Measurements from ENCODE around the genes SEPHS2 and FBXL19.

DNA sequence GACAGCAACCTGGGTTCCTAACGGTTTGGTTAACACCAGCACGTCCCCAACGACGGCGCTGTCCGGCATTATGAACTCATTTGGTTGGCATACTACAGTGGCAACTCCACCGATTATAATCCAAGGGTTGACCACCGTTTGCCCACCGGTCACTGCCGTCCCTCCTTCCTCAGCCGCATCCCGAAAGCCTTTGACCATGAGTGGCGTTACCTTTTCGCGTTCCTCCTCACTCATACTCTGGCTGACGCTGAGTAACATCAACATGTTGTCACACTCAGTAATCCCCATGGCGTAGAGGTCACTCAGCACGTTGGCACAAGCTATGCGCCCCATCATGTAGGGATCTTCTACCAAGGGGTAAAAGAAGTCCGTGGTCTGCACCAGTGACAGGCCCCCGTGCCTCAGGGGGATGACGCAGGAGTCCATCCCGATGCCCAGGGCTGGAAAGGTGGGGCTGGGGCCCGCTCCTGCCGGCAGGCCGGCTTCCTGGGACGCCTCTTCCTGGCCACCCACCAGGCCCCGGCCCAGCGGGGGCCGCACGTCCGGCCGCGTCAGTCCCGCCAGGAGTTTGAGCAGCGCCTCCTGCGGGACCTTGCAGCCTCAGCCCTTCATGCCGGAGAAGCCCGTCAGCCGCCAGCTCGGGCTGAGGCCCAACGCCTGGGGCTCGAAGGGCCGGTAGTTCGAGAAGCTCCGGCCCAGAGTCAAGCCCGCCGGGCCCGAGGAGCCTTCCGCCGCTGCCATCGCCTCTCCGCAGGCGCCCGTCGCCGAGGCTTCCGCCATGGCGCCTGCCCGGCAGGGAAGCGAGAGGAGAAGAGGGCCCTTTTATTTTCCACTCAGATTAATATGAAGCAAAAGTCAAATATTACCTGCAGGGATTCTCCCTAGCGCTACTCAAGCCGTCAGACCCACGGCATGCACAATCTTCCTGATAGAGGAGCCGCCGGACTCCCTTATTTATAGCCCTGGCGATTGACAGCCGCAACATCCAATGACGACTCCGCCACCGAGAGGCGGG lies at the start of gene SEPHS2:
TSS of gene SEPHS2 (minus strand) at position 927 of the 1,015 bp plus-strand sequence.
- PRO-cap = bidirectional peak, plus-strand start at position 554 of the sequence, minus-strand start at position 570 of the sequence; bidirectional peak, plus-strand start outside the sequence, minus-strand start at position 927 of the sequence

DNA sequence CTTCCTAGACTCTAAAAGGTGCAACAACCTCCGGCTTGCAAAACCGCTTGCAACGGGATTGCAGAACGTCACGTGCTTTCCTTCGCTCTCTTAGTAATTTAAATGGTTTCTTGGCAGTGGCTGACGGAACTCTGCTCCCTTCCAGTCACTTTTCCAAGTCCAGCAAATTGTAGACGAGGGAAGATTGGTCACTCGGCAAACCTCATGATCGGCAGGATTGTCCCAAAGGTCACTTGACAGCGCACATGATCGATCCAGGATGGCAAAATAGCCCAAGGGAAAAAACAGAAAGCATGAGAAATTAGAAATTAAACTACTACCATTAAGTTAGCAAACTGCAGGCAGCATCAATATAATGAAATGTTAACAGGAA lies 275 bp upstream of the SEPHS2 start:
- PRO-cap = bidirectional peak, plus-strand start at position 101 of the sequence, minus-strand start outside the sequence

GRCh38 chr16:30447539-30448140 lies 2.0 kb upstream of the SEPHS2 start:
- PRO-cap = no peak

- PRO-cap = no peak
Measured at GRCh38 chr16:30541299-30541847, 6.7 kb upstream of the ZNF747 start.

DNA sequence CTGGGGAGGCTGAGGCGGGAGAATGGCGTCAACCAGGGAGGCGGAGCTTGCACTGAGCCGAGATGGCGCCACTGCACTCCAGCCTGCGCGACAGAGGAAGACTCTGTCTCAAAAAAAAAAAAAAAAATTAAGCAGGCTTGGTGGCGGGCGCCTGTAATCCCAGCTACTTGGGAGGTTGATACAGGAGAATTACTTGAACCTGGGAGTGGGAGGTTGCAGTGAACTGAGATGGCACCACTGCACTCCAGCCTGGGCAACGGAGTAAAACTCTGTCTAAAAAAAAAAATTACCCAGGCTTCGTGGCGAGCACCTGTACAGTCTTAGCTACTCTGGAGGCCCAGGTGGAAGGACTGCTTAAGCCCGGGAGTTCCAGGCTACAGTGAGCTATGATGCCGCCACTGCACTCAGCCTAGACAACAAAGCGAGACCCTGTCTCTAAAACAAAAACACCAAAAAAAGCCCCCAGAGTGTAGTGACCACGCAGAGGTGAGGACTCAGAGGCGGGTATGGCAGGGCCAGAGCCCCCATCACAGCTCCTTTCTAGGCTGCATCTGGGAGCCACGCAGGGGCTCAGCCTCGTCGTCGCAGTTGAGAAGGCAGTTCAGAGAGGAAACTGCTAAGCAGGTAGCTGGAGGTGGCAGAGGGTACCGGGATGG lies 1.0 kb downstream of the ZNF764 start:
- PRO-cap = no peak

- PRO-cap = no peak
Measured at GRCh38 chr16:30585984-30586576, 583 bp upstream of the ZNF785 start.

DNA sequence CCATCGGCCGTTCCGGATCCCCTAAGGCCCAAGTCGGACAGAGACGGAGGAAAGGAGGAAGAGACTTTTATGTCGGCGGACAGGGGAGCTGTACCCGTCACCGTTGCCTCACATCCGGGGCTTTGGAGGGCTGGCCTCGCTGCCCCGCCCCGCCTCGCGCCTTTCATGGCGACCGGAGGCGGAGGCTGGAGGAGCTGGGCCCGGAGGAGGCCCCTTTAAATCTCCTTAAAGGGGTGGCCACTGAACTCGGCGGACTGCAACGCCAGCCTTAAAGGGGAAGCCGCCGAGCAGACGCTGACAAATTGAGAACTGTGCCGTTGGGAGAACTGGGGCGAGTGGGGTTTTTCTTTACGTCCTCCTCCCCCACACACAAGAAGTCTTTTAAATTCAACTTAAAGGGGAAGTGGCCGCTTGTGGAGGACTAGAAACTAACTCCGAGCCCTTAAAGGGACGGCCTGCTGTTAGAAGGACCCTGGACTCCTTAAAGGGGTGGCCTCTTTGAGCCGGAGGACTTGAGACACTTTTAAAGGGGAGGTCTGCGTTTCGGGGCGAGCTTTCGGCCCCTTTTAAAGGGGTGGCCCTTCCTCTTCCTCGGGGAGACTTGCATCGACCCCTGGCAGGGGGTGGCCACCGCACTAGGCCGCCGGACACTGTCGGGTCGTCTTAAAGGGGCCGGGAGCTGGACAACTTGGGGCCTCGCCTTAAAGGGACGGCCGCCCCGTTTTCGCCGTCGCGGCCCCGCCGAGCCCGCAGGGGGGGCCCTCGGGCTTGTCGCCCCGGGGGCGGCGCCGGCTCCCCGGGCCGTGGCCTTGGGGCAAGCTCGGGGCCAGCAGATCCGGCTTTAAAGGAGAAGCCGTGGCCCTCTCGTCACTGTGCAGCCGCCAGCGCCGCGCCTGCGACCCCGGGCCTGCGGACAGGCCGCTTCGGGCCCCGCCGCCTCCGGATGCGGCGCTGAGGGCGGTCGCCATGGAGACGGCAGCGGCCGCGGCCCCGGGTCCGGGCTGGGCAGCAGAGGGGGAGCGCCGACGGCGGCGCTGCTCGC lies 643 bp downstream of the FBRS start:
- PRO-cap = bidirectional peak, plus-strand start at position 166 of the sequence, minus-strand start at position 124 of the sequence; bidirectional peak, plus-strand start at position 1,011 of the sequence, minus-strand start at position 652 of the sequence

GRCh38 chr16:30660687-30660869 lies 2.3 kb downstream of the FBRS start:
- PRO-cap = no peak

- PRO-cap = no peak
Measured at GRCh38 chr16:30666902-30667430, 8.7 kb downstream of the FBRS start.

DNA sequence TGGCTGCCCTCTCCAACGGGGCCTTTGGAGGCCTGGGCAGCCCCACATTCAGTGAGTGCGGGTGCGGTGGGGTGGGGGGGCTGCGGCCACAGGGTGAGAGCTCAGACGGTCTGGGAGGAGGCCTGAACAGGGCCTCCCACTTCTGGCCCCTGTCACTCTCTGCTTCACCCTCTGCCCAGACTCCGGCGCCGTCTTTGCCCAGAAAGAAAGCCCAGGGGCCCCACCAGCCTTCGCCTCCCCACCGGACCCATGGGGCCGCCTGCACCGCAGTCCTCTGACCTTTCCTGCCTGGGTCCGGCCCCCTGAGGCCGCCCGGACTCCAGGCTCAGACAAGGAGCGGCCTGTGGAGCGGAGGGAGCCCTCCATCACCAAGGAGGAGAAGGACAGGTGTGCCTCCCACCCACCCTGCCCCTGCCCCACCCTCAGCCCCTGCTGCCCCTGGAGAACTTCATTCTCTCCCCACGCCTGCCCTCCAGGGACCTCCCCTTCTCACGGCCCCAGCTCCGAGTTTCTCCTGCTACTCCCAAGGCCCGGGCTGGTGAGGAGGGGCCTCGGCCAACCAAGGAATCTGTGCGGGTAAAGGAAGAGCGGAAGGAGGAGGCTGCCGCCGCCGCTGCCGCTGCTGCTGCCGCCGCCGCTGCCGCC lies 10.5 kb downstream of the FBRS start:
- PRO-cap = no peak

- PRO-cap = no peak
Measured at GRCh38 chr16:30707083-30707444, 8.1 kb downstream of the SRCAP start.

GRCh38 chr16:30723694-30724183 lies 16.7 kb upstream of the TMEM265 start:
- PRO-cap = no peak

- PRO-cap = no peak
Measured at GRCh38 chr16:30760648-30761738, 869 bp downstream of the CFAP119 start.

GRCh38 chr16:30765945-30766759 lies 4.0 kb downstream of the RNF40 start:
- PRO-cap = no peak

- PRO-cap = no peak
Measured at GRCh38 chr16:30774974-30775270, 12.1 kb downstream of the ZNF629 start.

DNA sequence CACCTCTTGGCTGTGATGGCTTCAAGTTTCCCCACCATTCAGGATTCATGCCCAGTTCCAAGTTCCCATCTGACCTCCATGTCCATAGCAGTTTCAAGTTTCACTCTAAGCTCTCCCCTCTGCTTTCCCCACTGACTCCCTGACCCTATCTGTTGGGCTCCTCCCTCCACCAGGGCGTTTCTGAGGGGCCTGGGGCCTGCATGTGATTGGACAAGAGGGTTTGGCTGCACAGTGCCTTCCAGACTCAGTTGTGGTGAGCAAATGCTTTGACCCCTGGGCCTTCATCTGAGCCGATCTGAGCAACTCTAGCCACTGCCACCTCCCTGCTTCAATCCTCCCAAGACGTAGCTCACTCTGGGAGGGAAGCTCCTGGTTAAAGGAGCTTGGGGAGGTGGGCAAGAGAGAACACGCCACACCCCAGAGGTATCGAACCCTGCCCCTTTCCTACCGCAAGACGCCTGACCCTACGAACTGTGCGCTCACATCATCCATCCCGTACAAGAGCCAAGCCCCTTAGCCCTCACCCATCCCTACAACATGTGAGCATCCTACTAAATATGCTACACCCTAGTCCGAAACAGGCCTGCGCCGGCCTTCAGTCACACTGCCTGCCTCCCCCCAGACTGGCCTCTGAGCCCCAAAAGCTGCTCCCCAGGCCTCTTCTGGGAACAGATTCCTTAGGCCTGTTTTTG lies 8.2 kb downstream of the ZNF629 start:
- PRO-cap = no peak

DNA sequence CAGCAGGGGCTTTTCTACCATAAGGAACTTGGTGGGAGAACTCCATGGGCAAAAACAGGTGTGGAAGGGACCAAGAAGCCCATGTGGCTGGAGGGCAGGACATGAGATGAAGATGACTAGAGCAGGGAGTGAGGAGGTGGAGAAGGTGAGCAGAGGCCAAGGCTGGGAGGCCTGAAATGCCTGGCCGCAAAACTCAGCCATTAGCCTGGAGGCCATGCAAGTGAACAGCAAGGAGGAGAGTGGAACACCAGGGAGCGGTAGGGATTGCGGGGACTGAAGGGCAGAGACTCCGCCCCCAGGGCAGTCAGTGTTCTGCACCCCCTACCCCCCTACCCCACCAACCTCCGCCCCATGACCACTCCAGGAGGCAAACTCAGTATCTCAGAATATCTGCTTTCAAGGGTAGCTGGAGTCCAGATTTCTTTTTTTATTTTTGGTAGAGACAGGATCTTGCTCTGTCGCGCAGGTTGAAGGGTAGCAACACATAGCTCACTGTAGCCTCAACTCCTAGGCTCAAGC lies 17.0 kb downstream of the BCL7C start:
- PRO-cap = no peak

GRCh38 chr16:30923483-30923760 lies at the start of gene FBXL19:
Gene FBXL19, plus strand, starts transcription at chr16:30923572.
- PRO-cap = bidirectional peak, plus-strand start at chr16:30923572, minus-strand start at chr16:30923266

DNA sequence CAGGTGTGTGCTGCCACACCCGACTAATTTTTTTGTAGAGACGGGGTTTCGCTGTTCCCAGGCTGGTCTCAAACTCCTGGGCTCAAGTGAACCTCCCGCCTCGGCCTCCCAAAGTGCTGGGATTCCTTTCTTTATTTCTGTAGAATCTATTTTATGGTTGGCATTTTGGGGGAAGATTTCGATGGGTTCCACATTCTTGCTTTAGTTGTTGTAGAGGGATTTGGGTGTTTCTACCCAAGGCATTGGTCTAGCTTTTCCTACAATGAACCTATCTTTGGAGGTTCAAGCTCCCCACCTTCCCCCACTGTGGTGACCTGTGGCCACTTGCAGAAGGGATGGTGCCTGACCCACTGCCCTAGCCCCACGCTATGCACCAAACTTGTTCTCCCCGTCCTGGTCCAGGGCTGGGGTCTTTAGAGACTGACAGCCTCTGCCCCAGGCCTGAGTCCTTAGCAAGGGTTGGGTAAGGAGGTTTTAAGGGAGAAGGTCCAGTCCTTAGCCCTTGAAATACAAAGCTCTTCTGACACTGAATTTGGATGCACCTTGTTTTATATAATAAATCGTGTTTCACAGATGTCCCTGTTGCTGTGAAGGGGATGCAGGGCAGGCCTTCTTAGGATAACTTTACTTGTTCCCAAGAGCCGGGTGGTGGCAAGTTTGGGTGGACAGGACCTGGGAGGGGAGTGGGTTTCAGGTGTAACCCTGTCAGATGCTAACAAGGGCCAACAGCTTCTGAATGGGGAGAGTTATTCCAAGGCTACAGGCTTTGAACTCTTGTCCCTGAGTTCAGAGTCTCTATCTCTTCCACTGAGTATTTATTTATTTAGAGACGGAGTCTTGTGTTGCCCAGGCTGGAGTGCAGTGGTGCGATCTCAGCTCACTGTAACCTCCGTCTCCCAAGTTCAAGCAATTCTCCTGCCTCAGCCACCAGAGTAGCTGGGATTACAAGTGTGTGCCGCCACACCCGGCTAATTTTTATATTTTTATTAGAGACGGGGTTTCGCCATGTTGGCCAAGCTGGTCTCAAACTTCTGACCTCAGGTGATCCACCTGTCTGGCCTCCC lies 2.9 kb upstream of the SETD1A start:
- PRO-cap = no peak

DNA sequence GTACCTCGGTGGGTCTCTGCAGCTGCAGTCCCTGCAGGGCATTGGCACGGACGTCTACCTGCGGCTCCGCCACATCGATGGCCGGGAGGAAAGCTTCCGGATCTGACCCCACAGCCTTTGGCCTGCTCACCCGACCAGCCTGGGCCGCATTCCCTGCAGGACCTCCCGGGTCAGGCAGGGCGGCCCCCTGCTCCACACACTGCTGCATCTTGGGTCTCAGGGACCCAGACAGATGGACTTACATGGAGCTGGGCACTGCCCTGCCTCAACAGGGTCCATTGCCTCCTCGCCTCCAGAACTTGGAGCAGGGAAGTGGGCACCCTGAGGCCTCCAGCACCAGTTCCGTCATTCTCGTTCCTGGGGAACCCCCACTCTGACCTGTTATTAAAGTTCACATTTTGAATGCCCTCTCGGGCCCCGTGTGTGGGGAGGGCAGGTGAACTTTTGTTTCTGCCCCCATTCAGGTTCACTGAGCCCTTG lies 4.0 kb downstream of the BCKDK start:
- PRO-cap = no peak

Data from sternocleidomastoid (tissue), 1 donor.